SJCRH30 (cell line): Measurements from ENCODE around the gene PURB.

GRCh38 chr7:44846285-44846925, 1.5 kb downstream of the H2AZ2 start:
- RAMPAGE, long total RNA: no peak

GRCh38 chr7:44883429-44884067, 1.8 kb downstream of the PURB start:
- RAMPAGE, long total RNA: no peak

- RAMPAGE, long total RNA: no peak
Measured at GRCh38 chr7:44885327-44886426, at the start of gene PURB. Gene PURB (minus strand): TSS chr7:44885530.

- RAMPAGE, long total RNA: no peak
Measured at GRCh38 chr7:44956796-44957123, 22.1 kb downstream of the MYO1G start.

DNA sequence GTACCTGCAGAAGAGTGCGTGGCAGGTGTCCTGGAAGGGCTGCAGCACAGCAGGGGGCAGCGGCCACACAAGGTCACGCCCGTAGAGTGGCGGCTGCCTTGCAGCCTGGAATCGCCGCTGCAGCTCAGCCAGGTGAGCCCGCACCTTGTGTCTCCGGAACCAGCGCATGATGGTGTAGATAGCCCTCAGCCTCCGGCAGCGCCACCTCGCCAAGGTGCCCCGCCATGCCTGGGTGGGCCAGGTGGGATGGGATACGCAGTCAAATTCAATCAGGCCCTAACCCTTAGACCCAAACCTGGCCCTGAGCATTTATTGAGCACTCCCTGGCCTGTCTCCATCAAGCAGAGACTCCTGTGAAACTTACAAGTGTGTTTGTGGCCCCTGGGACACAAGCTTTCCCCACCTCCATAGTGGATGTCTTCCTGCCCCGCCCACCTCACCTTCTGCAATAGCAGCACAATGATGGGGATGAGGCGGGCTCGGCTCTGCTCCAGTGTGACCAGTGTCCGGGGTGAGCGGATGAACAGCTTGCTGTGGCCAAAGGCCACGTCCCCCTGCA, 13.1 kb downstream of the MYO1G start:
- RAMPAGE, long total RNA: no peak

- RAMPAGE, long total RNA: no peak
Measured at GRCh38 chr7:44967321-44967871, 11.4 kb downstream of the MYO1G start.

DNA sequence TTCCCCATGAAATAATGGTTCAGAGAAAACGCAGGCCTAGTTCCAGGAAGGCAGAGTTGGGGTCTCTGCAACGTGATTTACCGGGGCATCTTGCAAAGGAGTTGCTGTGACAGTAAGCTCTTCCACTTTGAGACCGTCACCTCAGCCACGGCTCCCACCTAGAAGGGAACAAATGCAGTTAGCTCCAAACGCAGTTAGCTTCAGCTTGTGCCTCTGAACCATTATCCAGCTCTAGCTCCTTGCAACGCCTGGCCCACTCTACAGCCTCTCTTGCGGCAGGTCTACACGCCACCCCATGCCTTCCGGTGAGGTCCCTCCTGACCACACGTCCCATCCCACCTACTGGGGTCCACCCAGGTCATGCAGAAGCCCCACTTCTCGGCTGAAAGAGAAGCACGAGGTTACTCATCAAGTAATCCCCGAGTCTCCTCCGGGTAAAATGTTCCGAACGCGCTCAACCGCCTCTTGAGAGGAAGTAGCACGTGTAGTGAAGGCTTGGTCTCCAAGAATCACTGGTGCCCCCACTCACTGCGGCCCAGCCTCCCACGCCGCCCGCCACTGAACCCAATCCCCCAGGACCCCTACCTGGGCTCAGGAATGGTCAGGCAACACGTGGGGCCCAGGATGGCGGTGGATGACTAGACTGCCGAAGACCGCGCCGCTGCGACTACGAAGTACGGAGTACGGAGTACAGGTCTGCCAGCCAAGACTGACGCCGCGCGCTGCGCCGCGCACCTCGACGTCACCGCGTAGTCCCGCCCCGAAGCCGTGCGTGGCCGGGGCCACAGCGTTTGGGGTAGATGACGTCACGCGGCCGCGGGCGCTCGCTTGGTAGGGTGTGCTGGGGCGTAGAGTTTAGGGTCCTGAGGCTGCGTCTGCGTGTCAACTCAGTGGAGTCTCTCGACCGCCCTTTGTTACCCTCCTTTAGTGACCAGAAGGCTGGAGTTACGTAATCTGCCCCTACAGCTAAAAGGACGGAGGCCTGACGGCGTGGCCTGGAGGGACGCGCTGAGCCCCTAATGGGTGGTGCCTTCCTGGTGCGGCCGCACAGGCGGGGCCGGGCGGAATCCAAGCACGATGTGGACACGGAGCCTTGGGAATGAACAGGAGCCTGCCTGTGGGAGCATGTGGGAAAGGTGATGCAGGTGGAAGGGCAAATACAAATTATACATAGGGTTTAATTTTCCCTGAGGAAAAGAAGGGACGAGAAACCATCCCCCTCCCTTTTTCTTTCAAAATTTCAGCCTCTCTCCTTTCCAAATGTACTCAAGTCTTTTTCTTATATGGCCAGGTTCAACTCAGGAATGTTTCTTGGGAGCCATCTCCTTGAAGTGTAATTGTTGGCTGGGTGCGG, 7.6 kb upstream of the MYO1G start:
- RAMPAGE, long total RNA: start-site peak on the minus strand centred at position 687 of the sequence, 80 bp wide, 648 and 18 reads in 2 replicates

- RAMPAGE, long total RNA: no peak
Measured at GRCh38 chr7:44991654-44992409, 8.2 kb upstream of the CCM2 start.

GRCh38 chr7:45240454-45240721, 82.8 kb downstream of the RAMP3 start:
- RAMPAGE, long total RNA: no peak

DNA sequence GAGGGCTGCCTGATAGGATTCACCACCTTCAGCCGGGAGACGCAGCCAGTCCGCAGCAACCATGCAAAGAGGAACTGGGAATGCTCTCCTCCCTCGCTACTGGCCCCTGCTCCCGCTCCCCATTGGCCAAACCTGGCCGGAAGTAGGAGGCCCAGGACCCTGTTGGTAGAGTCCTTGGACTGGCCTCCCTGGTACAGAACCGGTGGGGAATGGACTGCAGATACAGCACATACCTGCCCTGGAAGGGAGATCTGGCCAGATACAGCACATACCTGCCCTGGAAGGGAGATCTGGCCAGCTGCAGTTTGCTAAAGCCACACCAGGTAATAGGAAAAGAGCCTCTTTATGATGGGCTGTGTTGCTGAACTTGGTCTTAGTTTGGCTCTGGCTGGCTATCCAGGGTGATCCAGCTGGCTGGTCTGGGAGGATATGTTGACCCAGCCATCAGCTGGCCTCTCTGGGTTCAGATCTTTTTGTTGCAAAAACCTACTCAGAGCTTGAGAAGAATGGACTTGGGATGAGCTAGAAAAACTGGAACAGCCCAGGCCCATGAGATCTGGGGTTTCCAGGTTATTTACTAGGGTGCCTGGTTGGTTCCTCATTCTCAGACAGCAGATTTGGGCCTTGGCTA, 116.4 kb downstream of the ADCY1 start:
- RAMPAGE, long total RNA: no peak

- RAMPAGE, long total RNA: no peak
Measured at GRCh38 chr7:45691037-45691422, 116.9 kb downstream of the ADCY1 start.

GRCh38 chr7:45885081-45885557, 3.2 kb upstream of the IGFBP1 start:
- RAMPAGE, long total RNA: no peak

- RAMPAGE, long total RNA: no peak
Measured at GRCh38 chr7:45885558-45886315, 2.6 kb upstream of the IGFBP1 start.

DNA sequence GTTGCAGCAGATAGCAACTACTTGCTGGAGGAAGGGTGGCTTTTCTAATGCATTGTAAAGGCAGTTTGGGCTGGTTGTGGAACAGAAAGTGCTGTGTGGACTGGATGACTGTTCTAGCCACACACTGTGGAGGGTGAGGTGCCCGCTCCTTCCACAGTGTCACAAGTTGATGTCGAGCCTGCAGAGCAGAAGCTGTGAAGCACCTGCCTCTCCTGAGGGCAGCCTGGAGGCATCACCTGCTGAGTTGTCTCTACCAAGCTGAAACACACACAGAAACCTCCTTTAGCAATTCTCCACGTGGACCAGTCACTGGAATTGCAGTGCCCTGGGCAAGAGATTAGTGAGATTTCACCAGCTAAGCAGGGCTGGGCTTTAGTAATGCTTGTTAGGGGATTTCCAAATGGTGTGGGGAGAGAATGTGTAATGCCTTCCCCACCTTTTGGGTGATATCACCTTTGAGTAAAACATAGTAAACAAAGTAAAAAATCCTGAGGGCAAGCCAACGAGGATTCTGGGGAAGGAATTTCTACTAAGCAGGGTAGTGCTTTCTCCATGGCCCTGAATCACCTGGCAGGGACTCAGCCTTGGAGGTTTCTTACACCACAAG, 232.9 kb upstream of the IGFBP3 start:
- RAMPAGE, long total RNA: no peak

- RAMPAGE, long total RNA: no peak
Measured at GRCh38 chr7:46220152-46220634, 299.1 kb upstream of the IGFBP3 start.

DNA sequence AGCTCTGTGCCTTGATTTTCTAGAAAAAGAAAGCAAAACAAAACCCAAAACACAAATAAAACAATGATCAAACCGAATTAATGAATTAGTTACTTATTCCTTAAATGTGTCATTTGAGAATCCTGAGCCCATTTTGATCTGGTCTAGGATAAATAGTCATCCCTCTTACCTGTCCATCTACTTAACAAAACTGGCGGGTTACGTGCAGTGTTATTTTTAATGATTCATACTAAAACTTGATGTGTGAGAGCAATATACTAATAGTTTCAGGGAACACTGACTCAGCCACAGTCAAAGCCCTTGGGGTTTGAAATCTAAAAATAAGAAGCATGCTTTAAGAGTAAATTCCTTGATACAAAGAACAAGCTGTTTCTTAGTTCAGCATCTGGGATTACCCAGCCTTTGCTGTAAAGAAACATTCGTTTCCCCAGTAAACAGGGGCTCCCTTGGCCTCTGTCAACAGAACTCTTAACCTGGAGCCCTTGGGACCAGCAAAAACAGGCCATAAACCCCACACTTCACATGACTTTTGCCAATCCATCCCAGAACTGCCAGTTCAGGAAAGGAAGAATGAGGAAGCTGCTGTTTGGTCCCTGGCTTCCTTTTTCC, 370.6 kb upstream of the IGFBP3 start:
- RAMPAGE, long total RNA: no peak

DNA sequence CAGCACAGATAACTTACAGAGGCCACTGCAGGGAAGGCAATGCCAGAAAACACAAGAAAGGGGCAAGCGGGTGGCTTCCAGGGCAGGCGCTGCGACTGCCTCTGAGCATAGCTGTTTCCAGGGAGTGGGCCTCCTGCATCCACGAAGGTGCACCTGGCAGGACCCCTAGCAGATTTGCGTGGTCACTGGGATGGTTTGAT, 433.7 kb upstream of the IGFBP3 start:
- RAMPAGE, long total RNA: no peak

DNA sequence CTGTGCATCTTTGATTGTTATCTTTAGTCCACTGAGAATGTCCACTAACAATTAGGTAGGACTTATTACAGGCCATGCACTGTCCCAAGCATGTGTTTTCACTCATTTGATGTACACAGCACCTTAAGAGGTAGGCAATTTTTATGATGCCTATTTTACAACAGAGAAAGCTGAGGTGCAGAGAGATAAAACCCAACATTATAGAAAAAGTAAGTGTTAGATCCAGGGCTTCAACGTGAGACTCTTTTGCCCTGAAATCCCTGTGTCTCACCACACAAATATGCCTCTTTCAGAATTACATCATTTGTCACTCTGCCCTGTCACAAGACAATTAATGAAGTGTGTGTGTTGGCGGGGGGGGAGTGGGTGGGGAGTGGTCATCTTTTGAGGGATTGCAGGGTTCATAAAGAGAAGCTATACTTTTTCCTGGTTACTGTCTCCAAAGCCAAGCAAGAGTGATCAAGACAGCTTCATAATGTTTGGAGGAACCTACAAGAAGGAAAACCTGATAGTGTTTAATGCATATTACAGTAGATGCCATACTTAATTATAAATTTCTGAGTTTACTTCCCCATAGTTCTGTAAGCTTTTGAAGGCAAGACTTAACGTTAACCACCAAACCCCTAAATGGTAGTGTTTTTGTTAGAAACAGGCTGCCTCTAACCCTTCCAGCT, 637.7 kb upstream of the IGFBP3 start:
- RAMPAGE, long total RNA: no peak

DNA sequence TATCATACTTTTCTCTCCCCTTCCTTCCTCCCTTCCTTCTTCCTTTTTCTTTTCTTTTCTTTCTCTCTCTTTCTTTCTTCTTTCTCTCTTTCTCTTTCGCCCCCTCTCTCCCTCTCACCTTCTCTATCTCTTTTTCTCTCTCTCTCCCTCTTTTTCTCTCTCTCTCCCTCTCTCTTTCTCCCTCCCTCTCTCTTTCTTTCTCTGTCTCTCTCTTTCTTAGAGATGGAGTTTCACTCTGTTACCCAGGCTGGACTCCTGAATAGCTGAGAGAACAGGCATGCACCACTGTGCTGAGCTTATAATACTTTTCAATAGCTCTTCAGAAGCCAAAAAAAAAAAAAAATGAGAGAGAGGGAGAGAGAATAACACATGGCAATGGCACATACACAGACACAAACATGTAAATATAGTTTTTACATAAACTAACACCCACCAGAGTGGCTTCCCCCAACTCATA, 322.1 kb downstream of the TNS3 start:
- RAMPAGE, long total RNA: no peak

DNA sequence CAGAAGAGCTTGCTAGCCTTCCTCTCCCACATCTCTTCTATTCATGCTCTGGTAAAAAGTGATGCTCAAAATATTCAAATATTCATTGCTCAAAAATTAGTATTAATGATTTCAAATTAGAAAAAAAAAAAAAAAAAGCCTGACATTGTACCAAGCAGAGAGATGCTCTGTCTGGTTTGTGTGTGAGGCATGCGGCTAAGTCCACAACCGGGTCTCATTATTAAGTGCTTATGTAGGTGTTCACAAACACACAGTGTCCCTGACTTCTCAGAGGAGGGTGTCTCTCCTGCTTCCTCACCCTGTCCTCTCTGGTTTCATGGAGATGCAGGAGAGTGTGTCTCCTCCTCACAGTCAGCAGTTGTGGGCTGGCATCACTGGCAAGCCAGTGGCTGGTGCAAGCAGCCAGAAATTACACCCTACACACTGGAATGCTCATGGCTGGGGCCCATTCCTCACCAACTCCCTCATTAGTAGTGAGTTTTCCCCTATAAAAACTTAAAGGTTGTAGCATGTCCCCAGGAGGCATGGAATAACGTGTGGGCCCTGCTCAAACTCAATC, 280.3 kb downstream of the TNS3 start:
- RAMPAGE, long total RNA: no peak